Aorta (tissue), 1 donor: ENCODE results near the gene ITGA6.

DNA sequence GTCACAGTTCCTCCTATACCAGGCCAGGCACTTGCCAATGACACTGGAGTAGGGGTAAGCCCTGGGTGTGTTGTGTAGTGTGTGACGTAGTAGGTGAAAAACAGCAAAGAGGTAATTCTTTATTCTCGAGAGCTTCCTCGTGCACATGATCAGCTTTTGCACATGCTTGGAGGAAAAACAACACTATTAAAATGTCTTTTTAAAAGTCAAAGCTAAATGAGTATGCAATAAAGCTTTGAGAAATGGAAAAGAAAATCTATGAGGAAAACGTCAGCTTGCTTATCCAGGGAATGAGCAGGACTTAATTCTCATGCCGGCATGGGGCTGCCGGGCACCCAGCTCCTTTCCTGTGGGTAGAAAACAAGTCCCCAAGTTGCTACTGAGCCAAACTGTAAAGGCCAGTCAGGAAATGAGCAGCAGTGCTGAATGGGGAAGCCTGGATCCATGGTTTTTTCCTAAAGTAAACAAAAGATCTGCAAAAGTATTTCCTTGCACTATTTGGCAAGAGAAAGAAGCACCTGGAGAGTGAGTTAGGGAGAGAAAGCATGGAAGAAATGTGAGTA, 117.8 kb downstream of the METTL8 start:
- PRO-cap: no peak

- PRO-cap: no peak
These were observed 112.6 kb downstream of the METTL8 start for GRCh38 chr2:171321066-171321717.

DNA sequence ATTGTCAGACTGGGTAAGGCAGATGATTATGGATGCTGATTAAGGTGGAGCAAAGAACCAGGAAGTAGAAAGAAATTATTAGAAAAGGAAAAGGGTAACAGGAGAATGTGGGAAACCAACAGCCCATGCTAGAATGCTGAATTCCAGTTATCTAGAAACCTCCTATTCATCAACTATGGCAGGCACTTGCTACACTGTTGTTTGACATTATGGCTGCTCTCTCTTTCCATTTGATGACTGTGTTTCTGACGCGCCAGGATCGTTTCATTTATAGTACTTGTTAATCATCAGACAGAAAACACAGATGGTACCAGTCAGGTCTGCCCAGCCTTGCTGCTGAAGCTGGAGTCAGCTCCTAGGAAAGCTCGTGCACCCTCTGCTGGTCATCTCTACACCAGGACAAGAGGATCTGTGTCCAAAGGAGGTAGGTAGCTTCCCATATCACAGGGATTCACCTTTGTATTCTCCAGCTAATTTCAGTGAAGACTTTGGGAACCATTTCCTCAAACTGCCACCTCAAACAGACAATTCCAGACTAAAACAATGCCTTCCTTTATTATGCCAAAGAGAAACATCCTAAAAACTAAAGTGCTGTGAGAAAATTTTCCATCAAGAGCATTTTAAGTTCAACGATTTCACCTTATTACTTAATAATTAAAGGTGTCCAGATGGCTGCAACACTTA, 17.8 kb downstream of the METTL8 start:
- PRO-cap: no peak

DNA sequence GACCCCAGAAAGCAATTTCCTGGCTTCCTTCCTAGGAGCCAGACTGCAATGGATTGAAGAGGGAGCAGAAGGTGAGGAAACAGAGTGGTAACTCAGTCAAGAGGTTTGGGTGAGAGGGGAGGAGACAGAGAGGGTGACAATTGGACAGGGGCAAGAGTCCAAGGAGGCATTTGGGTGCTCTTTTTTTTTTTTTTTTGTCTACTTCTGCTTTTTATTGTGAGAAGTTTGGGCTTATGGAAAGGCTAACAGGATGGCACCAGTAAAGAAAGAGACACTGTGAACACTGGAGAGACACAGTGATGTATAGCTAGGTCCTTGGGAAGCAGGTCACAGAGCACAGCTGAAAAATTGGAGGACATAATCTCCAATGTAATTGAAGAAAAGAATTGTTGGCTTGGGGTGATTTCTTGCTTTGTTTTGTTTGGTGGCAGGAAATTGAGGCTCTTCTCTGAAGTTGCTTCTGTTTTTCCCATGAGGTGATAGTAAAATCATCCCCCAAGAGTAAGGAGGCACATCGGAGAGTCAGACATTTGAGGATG, 25.1 kb downstream of the CYBRD1 start:
- PRO-cap: no peak

DNA sequence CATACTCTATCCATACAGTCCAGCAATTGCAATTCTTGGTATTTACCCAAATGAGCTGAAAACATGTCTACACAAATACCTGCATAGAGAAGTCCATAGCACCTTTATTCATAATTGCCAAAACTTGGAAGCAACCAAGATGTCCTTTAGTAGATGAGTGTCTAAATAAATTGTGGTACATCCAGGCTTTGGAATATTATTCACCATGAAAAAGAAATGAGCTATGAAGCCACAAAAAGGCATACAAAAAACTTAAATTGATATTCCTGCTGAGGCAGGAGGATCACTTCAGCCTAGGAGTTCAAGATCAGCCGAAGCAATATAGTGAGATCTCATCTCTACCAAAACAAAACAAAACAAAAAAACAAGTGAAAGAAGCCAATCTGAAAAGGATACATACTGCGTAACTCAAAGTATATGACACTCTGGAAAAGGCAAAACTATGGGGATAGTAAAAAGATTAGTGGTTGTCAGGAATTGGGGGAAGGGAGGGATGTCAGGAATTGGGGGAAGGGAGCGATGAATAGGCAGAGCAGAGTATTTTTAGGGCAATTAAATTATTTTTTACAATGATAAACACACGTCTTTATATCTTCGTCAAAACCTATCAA, 84.7 kb downstream of the DYNC1I2 start:
- PRO-cap: no peak

DNA sequence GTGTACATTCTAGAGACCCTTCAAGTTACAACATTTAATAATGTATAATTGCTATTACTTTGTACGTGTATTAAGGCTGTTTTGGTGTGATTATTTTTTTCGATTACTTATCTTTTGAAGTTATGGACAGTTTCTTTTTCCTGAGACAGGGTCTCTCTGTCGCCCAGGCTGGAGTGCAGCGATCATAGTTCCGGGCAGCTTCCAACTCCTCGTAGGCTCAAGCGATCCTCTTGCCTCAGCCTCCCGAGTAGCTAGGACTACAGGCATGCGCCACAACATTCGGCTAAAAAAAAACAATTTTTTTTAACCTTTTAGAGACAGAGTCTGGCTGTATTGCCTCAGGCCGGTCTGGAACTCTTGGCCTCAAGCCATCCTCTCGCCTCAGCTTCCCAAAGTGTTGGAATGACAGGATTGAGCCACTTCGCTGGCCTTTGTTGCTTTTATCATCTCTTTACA, 912 bp downstream of the HAT1 start:
- PRO-cap: no peak

DNA sequence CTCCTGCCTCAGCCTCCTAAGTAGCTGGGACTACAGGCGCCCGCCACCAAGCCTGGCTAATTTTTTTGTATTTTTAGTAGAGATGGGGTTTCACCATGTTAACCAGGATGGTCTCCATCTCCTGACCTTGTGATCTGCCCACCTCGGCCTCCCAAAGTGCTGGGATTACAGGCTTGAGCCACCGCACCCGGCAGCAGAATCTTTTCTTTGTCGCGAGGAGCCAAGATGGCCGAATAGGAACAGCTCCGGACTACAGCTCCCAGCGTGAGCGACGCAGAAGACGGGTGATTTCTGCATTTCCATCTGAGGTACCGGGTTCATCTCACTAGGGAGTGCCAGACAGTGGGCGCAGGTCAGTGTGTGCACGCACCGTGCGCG, 112.3 kb upstream of the ITGA6 start:
- PRO-cap: no peak

DNA sequence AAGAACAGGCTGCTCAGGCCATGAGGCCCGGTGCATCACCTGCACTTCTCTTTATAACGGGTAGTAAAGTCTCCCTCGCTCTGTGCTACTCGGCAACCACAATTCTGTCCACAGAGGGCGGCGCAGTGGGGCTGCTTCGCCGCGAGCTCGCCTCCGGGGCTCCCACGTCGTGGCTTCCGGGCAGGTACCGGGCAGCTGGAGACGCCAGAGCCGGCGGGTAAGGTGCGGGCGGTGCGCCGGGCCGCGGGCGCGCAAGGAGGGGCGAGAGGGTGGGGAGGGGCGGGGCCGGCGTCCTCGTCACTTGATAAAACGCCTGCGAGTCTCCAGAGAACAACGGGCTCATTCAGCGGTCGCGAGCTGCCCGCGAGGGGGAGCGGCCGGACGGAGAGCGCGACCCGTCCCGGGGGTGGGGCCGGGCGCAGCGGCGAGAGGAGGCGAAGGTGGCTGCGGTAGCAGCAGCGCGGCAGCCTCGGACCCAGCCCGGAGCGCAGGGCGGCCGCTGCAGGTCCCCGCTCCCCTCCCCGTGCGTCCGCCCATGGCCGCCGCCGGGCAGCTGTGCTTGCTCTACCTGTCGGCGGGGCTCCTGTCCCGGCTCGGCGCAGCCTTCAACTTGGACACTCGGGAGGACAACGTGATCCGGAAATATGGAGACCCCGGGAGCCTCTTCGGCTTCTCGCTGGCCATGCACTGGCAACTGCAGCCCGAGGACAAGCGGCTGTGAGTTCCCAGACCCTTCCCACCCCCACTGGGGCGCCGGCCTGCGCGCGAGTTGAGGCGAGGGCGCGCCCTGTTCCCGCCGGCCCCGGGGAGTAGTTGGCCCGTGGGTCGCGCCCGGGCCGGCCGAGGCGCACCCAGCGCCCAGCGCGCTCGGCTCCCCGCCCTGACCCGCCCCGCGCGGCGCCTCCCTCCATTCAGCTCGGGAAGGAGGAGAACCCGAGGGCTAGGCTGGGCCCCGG, at the start of gene ITGA6:
Gene ITGA6 (plus strand): TSS at position 333 of the 956 bp plus-strand sequence.
- PRO-cap: unidirectional peak, plus-strand start at position 342 of the sequence; unidirectional peak, plus-strand start at position 427 of the sequence

GRCh38 chr2:172429336-172430388, 2.3 kb downstream of the ITGA6 start:
- PRO-cap: no peak

DNA sequence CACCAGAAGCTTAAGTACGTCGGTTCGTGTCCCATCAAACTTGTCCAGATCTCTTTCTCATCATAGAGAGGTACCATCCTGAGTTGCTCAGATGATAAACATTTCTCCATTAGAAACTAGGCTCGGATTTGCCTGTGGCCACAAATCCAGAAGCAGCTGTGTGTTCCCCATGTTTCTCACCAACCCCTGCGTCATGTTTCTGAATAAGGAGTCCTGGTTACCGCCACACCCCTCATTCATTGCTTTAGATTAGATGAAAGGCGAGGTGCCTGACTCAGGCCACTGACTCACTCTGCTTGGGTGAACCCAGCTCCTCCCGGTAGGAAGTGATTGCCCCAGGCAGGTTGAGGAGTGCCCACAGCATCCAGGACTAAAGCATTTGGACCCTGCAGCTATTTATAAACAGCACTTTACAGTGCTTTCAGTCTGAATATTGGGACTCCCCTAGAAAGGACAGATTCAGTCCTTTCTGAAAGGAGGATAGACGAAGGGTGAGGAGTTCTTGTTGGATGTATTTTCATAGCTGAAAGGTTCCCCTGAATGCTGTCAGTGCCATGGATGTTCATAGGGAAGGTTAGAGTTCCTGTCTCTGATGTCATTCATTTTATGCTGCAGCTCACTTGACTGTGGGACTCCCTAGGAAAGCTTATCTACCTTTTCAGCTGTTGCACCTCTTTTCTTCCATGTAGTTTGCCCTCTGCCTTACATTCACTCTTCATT, 14.7 kb downstream of the ITGA6 start:
- PRO-cap: no peak

- PRO-cap: no peak
These were observed 35.8 kb downstream of the ITGA6 start for GRCh38 chr2:172463108-172463599.

DNA sequence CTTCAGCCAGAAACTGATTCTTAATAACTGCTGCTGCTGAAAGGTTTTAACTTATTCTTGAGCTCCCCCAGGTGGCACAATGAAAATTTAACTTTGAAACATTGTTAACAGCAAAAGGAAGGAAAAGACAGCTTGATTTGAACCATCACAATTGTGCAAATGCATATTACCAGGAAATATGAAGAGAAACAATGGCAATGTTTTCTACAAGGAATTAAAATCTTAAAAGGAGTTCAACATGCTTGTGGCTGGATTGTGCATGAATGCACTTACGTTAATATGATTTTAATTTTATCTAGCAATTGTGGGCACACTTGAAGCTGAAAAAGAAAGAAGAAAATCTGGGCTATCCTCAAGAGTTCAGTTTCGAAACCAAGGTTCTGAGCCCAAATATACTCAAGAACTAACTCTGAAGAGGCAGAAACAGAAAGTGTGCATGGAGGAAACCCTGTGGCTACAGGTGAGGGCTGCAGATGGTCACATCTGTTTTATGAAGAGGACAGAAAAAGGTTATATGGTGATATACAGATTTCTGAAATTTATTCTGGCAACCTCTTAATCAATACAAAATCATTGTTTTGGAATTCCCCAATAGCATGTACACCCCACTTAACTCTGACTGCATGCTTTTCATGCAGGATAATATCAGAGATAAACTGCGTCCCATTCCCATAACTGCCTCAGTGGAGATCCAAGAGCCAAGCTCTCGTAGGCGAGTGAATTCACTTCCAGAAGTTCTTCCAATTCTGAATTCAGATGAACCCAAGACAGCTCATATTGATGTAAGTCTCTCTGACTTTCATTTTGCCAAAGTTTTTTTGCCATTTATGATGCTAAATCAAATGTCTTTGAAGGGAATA, 57.3 kb downstream of the ITGA6 start:
- PRO-cap: no peak

DNA sequence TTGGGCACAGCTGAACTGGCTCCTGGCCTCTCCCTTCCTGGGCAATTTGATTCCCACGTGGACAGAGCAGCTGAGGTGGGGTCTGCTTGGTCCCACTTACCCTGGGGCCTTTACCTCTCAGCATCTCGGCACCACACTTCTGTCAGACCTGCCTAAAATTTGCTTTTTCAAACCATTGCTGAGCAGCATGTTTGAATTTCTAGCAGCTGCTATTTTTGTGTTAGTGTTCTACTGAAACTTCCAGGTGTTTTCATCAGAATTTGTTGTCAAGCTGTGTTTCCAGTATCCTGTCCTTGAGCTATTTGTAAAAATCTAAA, 63.8 kb upstream of the PDK1 start:
- PRO-cap: no peak

DNA sequence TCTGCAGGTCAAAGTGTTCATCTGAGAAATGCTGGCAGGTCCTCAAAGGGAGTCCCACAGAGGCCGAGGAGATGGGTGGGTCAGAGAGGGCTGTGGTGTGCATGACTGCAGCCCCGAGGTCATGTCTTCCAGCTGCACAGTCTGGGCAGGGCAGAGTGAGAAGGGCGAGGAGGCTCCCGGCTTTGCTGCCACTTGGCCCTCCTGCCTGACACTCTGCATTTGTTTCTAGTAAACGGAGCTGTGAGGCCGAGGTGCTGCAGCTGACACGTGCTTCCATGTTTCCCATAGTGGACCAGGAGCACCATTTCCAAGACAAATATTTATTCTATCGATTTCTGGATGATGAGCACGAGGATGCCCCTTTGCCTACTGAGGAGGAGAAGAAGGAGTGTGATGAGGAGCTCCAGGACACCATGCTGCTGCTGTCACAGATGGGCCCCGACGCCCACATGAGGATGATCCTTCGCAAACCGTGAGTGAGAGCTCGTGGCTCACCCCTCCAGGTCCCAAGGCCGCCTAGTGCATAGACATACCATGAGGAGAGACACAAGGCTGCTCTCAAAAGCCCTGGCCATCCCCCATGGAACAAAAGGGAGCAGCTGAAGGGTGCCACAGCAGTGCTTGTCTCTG, 108.6 kb upstream of the MAP3K20 start:
- PRO-cap: no peak

GRCh38 chr2:173002653-173003584, 72.7 kb upstream of the MAP3K20 start:
- PRO-cap: no peak

DNA sequence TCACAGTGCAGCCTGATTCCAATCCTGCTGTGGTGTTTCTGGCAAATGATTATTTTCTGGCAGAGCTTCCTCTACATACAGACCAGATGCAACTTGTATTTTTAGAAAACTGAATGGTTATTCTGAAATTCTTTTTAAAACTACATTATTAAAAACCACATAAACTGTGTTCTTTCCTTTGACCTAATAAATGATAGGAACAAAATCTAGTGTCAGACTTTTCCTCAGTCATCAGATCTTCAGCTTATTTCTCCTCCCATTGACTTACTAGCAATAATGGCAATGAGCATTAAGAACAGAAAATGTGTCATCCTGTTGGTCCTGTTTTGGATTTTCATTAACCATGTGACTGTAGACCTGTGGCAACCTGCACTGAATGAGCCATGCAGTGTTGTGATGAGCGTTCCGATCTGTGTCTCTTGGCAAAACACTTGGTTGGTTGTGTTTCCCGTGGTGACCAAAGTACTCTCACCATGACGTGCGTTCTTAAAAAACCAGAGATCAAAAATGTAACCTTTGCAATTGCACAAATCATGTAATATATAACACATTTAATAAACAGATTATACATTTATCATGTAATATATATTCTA, 138.5 kb downstream of the MAP3K20 start:
- PRO-cap: no peak

DNA sequence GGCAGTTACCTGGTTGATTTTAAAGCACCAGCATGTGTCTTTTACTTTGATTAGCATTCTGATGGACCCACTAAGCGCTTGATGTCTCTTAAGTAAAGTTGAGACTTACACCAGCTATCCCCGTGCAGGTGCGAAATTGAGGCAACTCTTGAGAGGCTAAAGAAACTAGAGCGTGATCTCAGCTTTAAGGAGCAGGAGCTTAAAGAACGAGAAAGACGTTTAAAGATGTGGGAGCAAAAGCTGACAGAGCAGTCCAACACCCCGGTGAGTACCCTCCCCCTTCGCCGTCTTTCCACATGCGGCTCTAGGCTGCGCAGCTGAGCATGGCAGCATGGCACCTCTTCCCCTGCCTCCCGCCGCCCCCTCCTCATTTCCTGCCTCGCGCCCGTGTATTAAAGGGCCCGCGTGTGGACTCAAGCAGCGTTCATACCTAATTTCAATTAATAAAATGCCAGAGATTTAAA, 137.7 kb upstream of the CDCA7 start:
- PRO-cap: no peak

- PRO-cap: no peak
These were observed 8.5 kb downstream of the CDCA7 start for GRCh38 chr2:173363183-173363586.

DNA sequence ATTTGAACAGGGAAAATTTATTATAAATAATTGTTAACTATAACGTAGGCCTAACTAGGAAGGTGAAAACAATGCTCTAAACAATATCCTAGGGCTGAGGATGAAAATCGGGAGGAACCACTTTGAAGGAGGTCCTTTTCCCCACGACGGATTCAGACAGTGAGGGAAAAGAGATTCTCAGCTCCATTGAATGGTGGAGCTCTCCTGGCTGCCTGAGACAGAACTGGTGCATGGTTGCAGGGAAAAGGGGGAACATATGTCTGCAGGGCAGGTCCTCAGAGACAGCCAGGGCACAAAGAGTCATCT, 94.1 kb downstream of the CDCA7 start:
- PRO-cap: no peak

GRCh38 chr2:173463073-173463643, 108.5 kb downstream of the CDCA7 start:
- PRO-cap: no peak